ENCODE measurements around a stretch of chr1.

GRCh38 chr1:8318620-8318941 is 667 bp downstream of the SLC45A1 start:
- PRO-cap, result no peak

DNA sequence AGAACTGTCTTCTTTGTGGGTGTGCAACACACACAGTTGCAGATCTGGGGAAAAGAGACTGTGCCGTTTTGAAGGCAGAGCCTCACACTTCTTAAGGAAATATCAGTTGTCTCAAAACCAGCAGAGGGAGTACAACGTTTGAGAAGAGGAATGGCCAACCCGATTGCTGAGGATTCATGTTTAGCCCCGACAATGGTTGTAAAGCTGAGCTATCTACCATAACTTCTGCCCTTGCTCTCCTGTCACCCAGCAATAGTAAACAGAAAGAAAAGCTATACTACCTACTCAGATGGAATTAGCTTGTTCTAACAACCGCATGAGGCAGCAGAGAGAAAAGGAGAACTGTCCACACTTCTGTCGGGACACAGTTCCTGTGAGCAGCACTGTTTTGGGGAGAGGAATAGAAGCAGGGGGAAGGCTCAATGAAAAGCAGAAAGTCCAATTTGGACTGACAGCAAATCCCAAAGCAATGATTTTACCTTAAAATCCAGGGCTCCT is 91.2 kb downstream of the SLC45A1 start:
- PRO-cap, result no peak

- PRO-cap, result no peak
Observed at GRCh38 chr1:8655769-8656675, 161.4 kb downstream of the RERE start.

GRCh38 chr1:8825983-8826373 is 8.5 kb upstream of the RERE start:
- PRO-cap, result no peak

DNA sequence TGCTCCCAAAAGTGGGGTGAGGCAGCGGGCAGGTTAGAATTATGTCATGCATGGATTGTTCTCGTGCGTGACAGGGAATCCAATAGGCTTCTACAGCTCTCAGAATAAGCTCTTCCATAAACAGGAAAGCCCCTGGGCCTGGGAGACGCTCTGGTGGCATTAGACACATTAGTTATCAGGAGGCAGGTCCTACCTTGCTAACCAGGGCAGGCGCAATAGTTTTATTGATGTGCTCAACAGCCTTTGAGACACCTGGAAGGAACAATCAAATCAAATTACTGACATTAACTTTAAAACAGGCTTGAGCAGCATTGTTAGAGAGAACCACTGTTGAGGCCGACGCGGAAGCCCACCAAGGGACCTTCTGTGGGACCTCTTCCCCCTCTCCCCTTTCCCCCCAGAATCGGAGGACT is 8.2 kb downstream of the ENO1 start:
- PRO-cap, result no peak

- PRO-cap, result no peak
Observed at GRCh38 chr1:8926533-8927118, 19.0 kb upstream of the CA6 start.

DNA sequence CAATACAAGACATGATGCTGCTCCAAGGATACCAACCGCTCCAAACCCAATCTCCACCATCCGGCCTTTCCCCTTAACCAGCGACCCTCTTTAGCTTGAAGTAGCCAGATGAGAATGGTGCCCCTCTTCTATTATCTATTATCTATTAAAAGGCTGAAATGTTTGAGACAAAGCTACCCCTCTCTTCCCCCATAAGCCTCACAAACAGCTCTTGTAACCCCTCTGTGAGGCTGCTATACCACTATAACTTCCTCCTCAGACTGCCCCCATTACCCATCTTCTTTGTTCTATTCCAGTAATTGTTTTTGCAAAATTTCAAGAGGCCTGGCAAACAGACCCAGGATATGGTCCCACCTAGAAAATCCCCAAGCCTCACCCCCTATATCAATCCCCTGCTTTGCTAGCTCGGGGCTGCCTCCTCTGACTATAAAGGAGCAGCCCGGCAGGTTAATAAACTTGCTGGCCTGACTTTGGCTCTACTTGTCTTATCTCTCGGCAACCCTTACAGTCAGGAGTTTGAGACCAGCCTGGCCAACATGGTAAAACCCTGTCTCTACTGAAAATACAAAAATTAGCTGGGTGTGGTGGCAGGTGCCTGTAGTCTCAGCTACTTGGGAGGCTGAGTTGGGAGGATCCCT is 18.4 kb upstream of the CA6 start:
- PRO-cap, result no peak

DNA sequence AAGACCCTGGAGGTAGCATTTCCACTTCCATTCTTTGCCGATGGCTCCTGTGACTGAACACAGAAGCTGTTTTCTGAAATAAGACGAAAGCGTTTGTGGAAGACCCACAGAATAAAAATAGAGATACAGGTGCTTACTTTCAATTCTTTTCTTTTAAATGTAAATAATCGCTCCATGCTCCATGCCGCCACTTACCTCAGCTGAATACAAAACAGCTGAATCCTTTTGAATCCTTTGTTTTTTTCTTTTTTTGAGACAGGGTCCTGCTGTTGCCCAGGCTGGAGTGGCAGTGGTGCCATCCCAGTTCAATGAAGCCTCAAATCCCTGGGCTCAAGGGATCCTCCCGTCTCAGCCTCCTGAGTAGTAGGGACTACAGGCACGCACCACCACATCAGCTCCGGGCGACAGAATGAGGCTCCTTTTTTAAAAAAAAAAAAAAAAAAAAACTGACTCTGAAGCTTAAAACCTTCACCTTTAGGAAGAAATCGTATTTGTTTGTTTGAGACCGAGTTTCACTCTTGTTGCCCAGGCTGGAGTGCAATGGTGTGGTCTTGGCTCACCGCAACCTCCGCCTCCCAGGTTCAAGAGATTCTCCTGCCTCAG is 26.1 kb downstream of the GPR157 start:
- PRO-cap, result no peak

DNA sequence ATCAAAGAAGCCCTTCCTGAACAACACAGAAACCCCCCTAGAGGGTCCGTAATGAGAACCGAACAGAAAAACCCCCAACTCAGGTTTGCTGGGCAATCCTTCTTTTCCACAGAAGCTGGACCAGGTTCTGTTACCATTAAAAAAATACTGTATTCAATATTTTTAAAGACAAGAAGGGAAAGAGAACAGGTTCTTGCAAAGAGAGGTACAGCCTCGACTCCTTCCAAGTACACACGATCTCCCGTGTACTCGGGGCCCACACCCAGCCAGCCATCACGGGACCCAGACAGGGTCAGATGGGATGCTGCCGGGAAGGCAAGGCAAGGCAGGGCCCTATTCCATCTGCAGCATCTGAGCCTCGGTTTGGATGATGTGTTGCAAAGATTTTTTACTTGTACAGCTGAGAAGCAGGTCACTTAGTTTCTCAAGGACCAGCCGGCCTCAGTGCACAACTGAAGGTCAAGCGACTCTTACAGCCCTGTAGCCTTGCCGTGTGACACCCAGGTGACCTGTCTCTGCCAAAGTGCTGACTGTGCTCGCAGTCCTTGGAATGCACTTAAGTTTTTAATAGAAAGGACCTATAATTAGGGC is 1.6 kb downstream of the GPR157 start:
- PRO-cap, result no peak

GRCh38 chr1:9129362-9129750 is 454 bp upstream of the GPR157 start:
- PRO-cap, result no peak

DNA sequence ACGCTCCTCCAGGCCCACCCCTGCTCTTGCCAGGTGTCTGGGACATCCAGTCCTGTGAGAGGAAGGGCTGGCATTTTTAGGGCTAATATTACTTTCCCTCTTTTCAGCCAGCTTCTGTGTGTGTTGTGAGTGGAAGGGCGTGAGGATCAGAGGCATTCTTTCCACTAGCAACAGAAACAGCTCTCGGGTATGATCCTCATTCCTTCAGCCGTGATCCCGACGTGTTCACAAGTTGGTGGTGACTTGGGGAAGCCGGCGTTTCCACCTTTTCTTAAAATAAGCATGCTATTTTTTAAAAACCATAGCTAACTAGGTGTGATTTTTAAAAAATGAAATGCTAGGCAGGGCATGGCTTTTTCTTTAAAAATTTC is 834 bp upstream of the GPR157 start:
- PRO-cap, result no peak

- PRO-cap, result no peak
Observed at GRCh38 chr1:9142964-9143676, 14.2 kb upstream of the GPR157 start.

DNA sequence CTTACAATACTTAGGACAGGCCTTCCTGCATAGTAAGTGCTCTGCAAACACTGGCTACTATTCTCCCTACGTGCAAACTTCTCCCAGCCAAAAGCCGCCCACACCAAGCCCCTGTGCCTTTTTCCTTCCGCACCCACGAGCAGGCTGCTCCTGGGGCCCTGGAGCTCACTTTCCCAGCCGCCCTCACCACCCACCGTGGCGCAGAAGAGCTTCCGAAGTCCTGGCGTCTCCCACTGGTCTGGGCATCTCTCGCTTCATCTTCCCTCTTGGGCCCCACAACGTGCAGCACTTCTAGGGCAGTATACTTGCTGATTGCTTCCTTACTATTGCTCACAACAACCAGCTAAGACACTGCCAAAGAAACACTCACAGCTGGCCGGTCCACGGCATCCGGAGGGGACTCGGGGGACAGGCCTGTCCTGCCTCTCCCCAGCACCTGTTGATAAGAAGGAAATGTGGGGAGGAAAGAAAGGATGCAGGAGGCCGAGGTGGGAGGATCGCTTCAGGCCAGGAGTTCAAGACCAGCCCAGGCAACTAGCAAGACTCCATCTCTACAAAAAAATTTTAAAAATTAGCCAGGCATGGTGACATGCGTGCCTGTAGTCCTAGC is 22.6 kb upstream of the GPR157 start:
- PRO-cap, result no peak

- PRO-cap, result no peak
Observed at GRCh38 chr1:9196168-9197258, 38.1 kb upstream of the H6PD start.

GRCh38 chr1:9244200-9244677 is 9.7 kb downstream of the H6PD start:
- PRO-cap, result no peak

DNA sequence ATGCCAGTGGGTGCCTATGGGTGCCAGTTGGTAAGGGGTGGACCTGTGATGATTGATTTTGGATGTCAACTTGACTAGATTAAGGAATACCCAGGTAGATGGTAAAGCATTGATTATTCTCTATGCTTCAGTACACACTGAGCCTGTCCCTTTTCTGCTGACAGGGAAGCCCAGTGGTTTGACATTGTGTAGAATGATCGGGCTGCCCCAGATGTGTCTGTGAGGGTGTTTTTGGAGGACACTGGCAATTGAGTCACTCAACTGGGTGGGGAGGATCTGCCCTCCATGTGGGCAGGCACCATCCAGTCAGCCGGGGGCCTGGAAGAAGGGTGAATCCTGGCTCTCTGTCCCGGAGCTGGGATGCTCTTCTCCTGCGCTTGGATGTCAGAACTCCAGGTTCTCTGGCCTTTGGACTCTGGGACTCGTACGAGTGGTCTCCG is 9.5 kb downstream of the SPSB1 start:
- PRO-cap, result no peak

GRCh38 chr1:9425826-9427022 is 113.0 kb upstream of the SLC25A33 start:
- PRO-cap, result no peak

- PRO-cap, result no peak
Observed at GRCh38 chr1:9459668-9460559, 79.4 kb upstream of the SLC25A33 start.

GRCh38 chr1:9501016-9501616 is 38.1 kb upstream of the SLC25A33 start:
- PRO-cap, result no peak

- PRO-cap, result no peak
Observed at GRCh38 chr1:9537640-9538720, 1.3 kb upstream of the SLC25A33 start.